HEK293 (cell line): ENCODE data around the genes MBD6, KIF5A and ARHGEF25.

- PRO-cap, result no peak
These were observed 2.6 kb downstream of the LRP1 start for GRCh38 chr12:57130858-57131287.

- PRO-cap, result no peak
- RRBS, 2 experiments, result 8% methylated on average over 2 of the region's 22 CpGs; no CpG with 5 or more reads in 1 of the 2 experiments
These were observed 40.7 kb upstream of the NXPH4 start for GRCh38 chr12:57175916-57176340.

DNA sequence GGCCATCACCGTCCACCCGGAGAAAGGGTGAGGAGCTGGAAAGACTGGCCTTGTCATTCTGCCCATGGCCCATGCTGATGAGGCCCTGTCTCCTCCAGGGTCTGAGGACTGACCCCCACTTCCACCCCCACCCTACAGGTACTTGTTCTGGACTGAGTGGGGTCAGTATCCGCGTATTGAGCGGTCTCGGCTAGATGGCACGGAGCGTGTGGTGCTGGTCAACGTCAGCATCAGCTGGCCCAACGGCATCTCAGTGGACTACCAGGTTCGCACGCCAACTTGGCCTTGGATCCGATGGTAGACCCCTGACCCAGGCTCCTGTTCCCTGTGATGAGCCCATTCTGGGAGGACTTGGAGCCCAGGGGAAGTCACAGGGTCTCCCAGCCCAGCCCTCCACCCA lies 32.4 kb upstream of the NXPH4 start:
- PRO-cap, result no peak
- RRBS, 2 experiments, result no CpG with 5 or more reads among the region's 13 CpGs

- PRO-cap, result no peak
- RRBS, 2 experiments, result 80% methylated on average over 1 of the region's 14 CpGs; no CpG with 5 or more reads in 1 of the 2 experiments
These were observed 8.0 kb upstream of the NXPH4 start for GRCh38 chr12:57208545-57209045.

- PRO-cap, result no peak
- RRBS, 2 experiments, result no CpG with 5 or more reads among the region's 30 CpGs
These were observed 2.6 kb upstream of the SHMT2 start for GRCh38 chr12:57226794-57227350.

DNA sequence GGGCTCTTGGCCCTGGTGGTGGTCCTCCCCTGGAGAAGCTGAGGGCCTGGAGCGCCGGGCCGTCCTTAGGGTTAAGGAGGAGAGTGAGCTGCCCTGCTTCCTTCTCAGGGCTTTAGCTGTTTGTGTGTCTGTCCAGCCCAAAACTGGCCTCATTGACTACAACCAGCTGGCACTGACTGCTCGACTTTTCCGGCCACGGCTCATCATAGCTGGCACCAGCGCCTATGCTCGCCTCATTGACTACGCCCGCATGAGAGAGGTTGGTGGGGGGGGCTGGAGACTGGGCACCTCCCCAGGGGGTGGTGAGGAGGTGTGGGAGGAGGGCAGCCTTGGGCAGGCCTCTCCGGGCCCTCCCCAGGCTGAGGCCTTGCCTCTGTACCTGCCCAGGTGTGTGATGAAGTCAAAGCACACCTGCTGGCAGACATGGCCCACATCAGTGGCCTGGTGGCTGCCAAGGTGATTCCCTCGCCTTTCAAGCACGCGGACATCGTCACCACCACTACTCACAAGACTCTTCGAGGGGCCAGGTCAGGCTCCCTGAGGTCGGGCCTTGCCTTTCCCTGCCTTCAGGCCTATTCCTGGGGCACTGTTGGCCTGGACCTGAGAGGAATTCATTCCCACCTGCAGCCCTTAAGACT lies 2.9 kb downstream of the SHMT2 start:
- PRO-cap, result no peak
- RRBS, 2 experiments, result 93% methylated on average over 3 of the region's 17 CpGs; no CpG with 5 or more reads in 1 of the 2 experiments

- PRO-cap, result no peak
- RRBS, 2 experiments, result no CpG with 5 or more reads among the region's 3 CpGs
These were observed 58.8 kb downstream of the R3HDM2 start for GRCh38 chr12:57372077-57372452.

DNA sequence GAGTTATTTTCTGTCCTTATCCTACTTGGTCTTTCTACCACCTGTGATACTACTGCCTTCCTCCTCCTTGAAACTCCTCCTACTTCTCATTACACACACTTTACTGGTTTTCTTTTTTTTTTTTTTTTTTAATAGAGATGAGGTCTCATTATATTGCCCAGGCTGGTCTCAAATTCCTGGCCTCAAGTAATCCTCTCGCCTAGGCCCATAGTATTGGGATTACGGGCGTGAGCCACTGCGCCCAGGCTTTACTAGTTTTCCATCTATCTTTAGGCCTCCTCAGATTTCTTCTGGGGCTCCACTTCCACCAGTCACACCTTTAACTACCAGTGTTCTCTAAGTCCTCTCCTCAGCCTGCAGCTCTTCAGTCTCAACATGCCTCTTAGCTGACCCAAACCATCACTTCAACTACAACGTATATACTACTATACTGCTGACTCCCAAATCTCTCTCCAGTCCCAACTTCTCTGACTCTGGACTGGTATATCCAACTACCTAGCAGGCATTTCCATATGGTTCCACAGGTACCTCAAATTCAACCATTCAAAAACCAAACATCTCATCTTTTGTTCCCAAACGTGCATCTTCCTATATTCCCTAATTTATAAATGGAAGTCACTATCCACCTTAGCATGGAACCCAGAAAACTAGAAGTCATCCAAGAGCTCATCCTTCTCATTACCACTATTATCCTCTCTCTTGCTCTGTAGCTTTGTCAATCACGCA lies 10.3 kb downstream of the R3HDM2 start:
- PRO-cap, result no peak
- RRBS, 2 experiments, result no CpG with 5 or more reads among the region's 7 CpGs

GRCh38 chr12:57521924-57523029 lies at the start of gene MBD6:
Gene MBD6 (plus strand): TSS chr12:57522824.
- PRO-cap, result bidirectional peak, plus-strand start at chr12:57522146, minus-strand start at chr12:57522094; bidirectional peak, plus-strand start at chr12:57522851, minus-strand start at chr12:57522476
- RRBS, 2 experiments, result 2 to 3% methylated on average over 14 of the region's 74 CpGs

DNA sequence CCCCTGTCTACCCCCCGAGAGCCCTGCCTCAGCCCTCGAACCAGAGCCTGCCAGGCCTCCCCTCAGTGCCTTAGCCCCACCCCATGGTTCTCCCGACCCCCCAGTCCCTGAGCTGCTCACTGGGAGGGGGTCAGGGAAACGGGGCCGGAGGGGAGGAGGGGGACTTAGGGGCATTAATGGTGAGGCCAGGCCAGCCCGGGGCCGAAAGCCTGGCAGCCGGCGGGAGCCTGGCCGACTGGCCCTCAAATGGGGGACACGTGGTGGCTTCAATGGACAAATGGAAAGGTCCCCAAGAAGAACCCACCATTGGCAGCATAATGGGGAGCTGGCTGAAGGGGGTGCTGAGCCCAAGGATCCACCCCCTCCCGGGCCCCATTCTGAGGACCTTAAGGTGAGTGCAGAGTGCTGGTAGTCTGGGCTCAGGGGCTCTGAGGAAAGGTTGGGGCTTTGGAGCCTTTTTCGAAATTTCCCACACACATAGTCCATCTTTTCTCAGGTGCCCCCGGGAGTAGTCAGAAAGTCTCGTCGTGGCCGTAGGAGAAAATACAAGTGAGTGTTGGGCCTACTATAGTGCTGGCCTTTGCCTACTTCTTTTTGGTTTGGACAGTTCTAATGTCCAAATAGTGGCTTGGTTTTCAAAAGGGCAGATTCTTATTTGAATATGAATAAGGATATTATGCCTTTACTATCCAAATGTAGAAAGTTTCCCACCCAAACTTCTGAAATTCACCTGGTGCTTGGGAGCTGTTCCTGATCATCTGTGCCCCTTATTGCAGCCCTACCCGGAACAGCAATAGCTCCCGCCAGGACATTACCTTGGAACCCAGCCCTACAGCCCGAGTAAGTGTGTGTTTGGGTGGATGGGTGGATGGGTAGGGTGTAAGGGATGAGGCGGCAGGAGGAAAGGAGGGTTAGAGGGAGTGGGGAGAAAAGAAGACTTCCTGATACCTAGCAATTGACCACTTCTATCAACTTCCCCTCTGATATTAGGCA lies 5.8 kb downstream of the MBD6 start:
- PRO-cap, result no peak
- RRBS, 2 experiments, result 78 to 91% methylated on average over 2 of the region's 21 CpGs

DNA sequence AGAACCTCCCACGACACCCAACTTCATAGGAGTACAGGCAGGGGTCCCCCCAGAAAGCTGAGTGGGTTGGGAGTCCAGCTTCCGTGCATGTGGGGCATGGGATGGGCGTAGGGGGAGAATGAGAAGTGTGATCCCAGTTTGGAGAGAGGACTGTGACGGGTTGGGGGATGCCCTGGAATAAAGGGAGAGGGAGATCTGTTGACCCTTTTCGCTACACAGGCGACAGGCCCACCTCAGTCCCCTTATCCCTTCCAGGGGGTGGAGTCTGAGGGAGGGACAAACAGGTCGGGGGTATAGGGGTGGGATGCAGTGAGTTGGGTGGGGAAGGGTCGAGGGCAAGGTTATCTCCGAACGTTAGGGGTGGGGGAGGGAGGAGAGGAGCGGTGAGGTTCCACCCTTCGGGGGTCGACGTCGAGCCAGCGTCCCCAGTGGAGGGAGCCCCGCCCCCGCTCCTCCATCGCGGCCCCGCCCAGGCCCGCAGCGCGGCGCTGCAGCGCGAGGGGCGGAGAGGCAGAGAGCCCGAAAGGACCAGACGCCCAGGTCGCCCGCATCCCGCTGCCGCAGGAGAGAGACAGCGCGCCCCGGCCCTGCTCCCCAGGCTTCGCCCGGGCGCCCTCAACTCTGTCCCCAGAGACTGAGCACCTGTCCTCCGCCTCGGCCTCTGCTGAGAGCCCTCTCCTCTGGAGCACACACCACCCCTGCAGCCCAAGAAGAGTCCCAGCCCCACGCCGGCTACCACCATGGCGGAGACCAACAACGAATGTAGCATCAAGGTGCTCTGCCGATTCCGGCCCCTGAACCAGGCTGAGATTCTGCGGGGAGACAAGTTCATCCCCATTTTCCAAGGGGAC lies at the start of gene KIF5A:
Gene KIF5A (plus strand): TSS at position 513 of the 851 bp plus-strand sequence.
- PRO-cap, result bidirectional peak, plus-strand start at position 513 of the sequence, minus-strand start at position 454 of the sequence; bidirectional peak, plus-strand start at position 708 of the sequence, minus-strand start at position 682 of the sequence; unidirectional peak, minus-strand start at position 764 of the sequence
- RRBS, 2 experiments, result 10 to 17% methylated on average over 5 of the region's 49 CpGs

DNA sequence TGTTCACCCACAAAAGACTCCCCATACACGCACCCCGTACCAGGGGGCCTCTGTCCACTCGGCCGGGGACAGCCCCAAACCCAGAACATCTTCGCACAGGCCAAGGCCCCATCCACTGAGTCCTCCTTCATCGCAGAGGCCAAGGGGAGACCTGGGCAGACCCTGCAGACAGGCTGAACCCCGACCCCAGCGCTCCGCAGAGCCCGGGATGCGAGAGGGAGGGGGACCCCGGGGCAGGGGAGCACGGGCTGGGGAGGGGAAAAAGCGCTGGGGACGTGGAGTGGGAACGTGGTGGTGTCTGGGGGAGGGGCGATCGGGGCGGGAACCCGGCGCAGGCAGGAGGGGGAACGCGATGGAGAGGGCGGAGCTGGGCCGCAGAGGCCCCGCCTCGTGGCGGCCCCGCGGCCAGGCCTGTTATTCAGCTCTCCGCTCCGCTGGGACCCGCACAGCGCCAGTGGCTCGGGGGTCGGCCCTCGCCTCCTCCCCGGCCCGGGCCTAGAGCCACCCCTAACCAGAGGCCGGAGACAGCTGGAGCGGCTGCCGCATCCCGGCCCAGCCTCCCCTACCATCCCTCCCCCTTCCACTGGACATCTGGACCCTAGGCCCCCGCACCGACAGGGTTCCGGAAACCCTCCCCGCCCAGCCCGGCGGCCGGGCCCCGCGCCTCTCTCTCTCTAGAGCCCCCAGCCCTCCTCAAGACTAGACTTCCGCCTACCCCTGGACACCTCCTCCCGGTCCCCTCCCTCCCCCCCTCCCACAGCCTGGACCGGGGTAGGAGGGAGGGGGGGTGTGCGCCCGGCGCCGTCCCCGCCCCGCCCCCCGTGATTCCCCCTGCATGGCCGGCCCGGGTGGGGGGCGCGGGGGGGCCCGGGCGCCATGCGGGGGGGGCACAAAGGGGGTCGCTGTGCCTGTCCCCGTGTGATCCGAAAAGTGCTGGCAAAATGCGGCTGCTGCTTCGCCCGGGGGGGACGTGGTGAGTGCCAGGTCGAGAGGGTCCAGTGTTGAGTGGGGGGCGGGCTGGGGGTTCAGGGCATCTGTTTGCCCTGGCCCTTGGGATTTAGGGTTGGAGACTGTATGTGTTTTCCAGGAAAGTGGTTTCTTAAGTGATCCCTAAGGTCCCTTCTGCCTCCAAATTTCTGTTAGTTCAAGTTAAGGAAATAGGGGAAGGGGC lies at the start of gene ARHGEF25:
Gene ARHGEF25 (plus strand): TSS at position 417 of the 1,171 bp plus-strand sequence.
- PRO-cap, result bidirectional peak, plus-strand start at position 417 of the sequence, minus-strand start at position 300 of the sequence; bidirectional peak, plus-strand start at position 696 of the sequence, minus-strand start at position 695 of the sequence
- RRBS, 2 experiments, result 4 to 8% methylated on average over 28 of the region's 78 CpGs

GRCh38 chr12:57748185-57748562 lies 3.3 kb downstream of the TSPAN31 start:
- PRO-cap, result no peak
- RRBS, 2 experiments, result no CpG with 5 or more reads among the region's 2 CpGs

DNA sequence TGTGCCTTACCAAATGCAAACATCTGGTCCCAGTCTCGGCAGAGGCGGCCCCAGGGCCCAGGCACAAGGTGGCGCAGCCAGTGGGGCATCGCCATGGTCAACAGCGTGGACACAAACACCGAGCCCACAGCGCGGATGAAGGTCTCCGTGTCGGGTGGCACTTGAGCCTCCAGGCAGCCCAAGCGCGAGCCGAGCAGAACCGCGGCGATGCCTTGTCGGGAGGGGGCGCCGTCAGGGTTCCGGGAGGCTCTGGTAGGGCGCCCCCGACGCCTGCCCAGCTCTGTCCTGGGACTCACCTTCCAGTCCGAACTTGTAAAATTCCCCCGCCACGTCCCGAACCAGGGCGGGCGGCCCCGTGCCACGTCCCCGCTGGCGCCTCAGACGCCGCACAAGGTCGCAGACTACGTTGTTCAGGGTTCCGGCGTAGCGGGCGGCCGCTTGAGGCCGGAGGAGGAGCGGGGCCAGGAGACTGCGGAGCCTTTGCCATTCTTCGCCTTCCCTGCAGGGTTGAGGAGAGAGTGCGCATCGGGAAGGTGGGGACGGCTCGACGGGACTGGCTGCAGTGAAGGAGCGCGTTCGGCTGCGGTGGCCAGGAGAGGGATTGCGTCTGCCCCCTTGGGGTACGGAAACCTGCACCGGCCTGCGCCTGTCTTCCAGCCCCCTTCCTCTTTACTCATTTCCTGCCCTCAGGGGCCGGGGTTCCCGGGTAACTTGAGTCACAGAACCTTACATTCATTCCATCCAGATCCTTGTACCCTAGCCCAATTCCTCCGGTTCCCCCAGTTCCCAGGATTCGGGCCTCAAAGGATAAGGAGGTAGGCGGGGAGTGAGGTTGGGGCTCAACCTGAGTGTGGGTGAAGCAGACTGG lies 1.6 kb downstream of the CYP27B1 start:
- PRO-cap, result no peak
- RRBS, 2 experiments, result 19 to 87% methylated on average over 4 to 5 of the region's 64 CpGs

- PRO-cap, result bidirectional peak, plus-strand start at chr12:57771846, minus-strand start at chr12:57771730
- RRBS, 2 experiments, result 0 to 3% methylated on average over 4 of the region's 19 CpGs
These were observed 413 bp downstream of the METTL1 start for GRCh38 chr12:57771414-57771970.

GRCh38 chr12:57824762-57825919 lies 6.6 kb upstream of the AVIL start:
- PRO-cap, result no peak
- RRBS, 2 experiments, result no CpG with 5 or more reads among the region's 11 CpGs

- PRO-cap, result no peak
- RRBS, 2 experiments, result no CpG with 5 or more reads among the region's 15 CpGs
These were observed 42.9 kb downstream of the LRIG3 start for GRCh38 chr12:58877377-58877900.

DNA sequence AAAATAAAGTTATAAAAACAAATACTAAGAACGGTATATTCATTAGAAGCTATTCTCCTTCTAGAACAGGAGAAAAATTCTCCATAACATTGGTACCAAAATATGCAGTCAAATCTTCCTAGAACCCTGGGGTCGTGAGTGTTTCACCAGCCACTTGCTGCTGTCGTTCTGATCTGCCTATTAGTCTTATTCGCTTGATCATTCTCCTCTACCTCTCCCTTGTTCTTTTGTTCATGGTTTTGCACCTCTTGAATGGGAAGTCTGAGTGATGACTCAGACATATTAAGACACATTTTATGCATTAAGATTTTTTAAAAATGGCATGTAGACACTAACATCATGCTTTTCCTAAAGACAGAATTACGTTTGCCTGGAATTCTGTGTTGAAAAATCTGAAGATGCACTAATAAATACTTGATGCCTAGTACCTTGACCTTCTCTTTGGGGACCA lies 159.1 kb upstream of the LRIG3 start:
- PRO-cap, result no peak
- RRBS, 2 experiments, result no CpG with 5 or more reads among the region's 5 CpGs

- PRO-cap, result no peak
- RRBS, 2 experiments, result no CpG with 5 or more reads among the region's 16 CpGs
These were observed 267.5 kb upstream of the SLC16A7 start for GRCh38 chr12:59328277-59328836.

- PRO-cap, result no peak
- RRBS, 2 experiments, result no CpG with 5 or more reads among the region's 4 CpGs
These were observed 68.8 kb downstream of the SLC16A7 start for GRCh38 chr12:59664597-59665016.